Upper lobe of left lung (tissue), 5 donors: ENCODE measurements around a stretch of chr2.

GRCh38 chr2:4283867-4284124 lies 580.4 kb downstream of the DCDC2C start:
- PRO-cap, 2 experiments, result no peak in any of the 2 experiments
- RAMPAGE, long total RNA, 4 experiments, result no peak in any of the 4 experiments

- PRO-cap, 2 experiments, result no peak in any of the 2 experiments
- RAMPAGE, long total RNA, 4 experiments, result no peak in any of the 4 experiments
Measured at GRCh38 chr2:5409828-5410554, 282.2 kb upstream of the SOX11 start.

DNA sequence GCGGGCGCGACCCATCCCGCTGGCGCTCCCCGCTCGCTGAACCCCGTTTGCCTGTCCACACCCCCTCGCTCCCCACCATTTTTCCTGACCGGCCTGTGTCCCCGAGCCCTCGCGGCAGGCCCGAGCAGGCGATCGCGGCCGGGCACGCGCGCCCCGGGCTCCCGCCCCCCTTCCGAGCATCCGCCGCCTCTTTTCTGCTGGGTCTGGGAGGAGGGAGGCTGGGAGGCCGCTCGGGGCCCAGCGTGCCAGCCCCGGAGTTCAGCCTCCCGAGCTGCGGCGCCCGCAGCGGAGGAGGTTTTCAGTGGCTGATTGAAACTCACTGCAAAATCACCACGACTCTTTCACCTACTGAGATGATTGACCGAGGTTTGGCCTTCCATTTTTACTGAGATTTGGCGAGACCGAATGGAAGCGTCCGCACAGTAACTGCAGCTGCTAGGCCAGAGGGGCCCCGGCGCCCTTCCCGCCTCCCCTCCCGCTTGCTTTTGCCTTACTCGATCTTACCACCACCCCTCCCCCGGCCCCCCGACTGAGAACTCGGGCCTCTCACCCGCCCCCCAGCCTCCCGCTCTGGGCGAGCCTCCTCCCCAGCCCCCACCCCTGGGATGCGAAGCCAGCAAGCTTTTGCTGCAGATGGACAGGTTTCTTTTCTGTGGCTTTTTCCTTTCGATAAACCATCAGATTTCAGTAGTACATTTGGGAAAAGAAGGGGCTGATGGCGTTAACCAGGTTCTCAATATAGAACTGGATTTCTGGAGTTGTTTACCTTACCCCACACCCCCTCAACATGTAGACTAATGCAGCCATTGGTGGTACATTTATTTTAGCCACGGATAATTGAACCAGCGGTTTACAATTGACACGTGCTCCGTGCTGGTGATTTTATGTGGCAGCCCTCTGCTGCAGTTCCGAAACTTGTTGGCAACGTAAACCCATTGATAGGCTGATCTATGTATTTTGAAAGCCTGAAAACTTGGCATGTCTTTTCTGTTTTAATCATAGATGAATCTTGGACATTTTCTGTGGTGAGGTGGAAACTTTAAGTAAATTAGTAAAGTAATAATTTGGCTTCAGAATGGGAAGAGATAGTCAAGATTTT lies 5.1 kb downstream of the SOX11 start:
- PRO-cap, 2 experiments, result no peak in any of the 2 experiments
- RAMPAGE, long total RNA, 4 experiments, result no peak in any of the 4 experiments

DNA sequence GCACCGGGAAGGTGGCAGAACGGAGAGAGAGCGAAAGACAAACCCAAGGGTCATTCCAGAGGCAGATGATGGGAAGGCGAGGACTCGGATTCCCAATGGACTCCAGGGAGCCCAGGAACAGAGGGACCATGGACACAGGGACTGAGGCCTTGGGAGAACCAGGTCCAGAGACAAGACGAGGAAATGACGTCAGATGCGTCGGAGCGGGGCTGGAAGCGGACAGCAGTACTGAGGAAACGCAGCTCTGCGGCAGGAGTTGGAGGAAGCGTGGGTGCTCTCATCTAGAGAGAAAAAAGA lies 44.9 kb downstream of the CMPK2 start:
- PRO-cap, 2 experiments, result no peak in any of the 2 experiments
- RAMPAGE, long total RNA, 4 experiments, result no peak in any of the 4 experiments

- PRO-cap, 2 experiments, result peak in 1 of 2 experiments; most common plus-strand start chr2:6863918 (in 1)
- RAMPAGE, long total RNA, 4 experiments, result no peak in any of the 4 experiments
Measured at GRCh38 chr2:6863566-6864218, 2.0 kb downstream of the CMPK2 start.

GRCh38 chr2:6992106-6992503 lies 74.9 kb downstream of the RNF144A start:
- PRO-cap, 2 experiments, result no peak in any of the 2 experiments
- RAMPAGE, long total RNA, 4 experiments, result no peak in any of the 4 experiments

DNA sequence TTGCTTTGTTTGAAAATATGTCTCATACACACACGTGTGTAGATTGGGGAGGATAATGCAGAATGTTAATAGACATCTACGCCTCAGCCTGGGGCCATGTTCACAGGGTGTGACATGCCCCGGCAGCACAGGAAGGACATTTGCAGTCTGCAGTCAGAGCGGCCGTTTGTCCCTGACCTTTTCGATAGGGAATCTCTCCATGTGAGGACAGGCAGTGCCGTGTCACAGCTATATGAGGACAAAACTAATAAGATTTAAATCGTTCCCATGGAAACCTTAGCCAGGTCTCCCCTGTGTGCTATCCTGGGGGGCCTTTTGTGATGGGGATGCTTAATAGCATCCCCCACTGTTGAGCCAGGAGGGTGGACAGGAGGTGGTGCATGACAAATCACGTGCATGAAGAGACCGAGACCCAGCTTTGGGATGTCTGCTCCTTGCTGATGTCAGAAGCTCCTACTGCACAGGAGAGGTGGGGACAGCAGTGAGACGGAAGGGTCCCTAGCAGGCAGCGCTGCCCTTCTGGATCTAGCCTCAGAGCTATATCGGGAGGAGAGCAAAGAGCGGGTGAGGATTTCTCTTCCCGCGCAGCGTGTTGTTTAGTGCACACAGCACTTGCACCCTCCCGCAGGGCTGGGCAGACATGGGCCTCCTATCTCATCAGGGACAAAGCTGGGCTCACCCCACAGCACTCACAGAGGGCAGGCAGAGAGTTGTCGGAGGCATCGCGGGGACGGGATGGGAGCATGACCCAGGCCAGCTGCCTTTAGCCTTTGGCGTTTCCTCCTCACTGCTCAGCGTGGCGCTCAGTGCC lies 100.7 kb downstream of the RNF144A start:
- PRO-cap, 2 experiments, result no peak in any of the 2 experiments
- RAMPAGE, long total RNA, 4 experiments, result start-site peak on the plus strand in 3 of 4 experiments, centred at positions 292 to 737 of the sequence, 5 to 7 reads per replicate

DNA sequence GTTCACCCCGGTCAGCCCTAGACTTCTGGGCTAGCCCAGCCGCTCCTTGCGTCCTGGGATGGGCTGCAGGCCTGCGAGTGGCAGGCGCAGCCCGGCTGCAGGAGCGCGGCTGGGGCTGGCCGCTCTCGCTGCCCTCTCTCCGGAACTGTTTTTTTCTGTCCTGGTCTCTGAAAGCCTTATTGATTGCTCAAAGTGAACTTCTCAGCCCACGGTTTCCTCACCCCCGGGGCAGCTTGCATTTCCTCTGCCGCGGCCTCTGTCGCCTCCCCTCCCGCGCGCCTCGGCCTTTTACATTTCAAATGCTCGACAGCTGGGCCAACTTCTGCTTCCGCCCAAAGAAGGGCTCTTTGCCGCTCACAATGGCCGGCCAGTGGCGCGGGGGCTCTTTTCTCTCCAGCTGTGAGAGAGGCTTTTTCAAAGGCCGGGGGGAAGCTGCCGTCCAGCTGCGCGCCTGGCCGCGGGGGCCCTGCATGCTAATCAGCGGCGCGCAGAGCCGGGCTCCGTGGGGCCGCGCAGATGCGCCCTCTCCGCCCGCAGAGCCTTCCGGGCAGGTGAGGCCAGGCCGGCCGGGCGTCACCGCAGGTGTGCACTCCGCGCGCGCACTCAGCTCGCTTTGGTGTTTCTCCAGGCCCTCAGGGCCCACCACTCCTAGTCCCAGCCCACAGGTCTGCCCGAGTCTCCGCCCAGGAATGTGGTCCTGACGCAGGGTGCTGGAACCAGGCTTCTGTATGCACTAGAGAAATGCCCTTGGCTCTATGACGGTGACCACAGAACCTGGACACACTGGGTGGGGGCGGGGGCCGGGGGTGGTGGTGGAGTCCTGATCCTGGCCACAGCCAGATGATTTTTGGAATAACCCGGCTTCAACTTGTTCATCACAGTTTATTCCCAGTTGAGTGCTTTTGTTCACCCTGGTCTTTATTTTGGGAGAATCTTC lies 514.0 kb downstream of the RNF144A start:
- PRO-cap, 2 experiments, result peak in 1 of 2 experiments; most common minus-strand start position 147 of the sequence (in 1)
- RAMPAGE, long total RNA, 4 experiments, result no peak in any of the 4 experiments

DNA sequence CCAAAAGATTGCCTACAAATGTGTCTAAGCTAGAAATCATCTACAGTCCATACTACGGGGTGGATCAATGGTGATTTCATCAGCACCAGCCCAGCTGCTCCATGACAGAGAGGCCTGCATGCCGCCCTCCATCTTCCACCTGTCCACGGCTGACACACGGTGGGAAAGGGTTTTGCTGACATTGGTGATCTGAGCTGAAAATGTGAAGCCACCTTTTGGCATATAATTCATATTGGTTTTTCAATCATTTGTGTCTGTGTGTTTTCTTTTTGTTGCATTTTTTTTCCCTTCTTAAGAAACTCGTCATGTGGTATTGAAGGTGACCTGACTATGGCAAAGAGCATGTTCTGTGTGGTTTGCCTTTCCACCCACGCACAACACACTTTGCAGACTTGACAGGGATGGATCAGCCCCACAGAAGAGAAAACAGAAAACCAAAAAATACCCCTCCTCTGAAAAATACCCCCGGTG lies 533.1 kb downstream of the RNF144A start:
- PRO-cap, 2 experiments, result no peak in any of the 2 experiments
- RAMPAGE, long total RNA, 4 experiments, result no peak in any of the 4 experiments

DNA sequence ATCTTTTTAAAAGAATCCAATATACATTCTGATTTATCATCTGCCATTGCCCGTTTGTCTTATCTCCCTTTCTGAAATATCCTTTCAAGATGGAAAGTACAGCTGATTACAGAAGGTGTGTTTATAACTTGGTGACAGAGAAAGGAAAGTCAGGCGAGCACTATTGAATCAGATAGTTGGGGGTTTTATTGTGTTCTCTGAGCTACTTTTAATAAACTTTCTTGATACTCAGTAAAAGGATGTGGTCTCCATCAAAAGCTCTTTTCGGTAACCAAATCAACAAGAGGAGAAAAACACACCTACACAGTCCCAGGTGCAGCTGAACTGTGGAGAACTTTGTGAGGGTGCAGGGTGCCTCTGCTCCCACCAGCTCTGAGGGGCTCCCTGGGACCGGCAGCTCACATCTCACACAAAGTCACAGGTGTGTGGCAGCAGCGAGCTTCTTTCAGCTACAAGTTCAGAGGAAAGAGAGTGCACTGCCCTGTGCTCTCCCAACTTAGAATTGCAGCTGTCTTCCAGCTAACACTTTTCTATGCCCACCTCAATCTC lies 650.4 kb downstream of the RNF144A start:
- PRO-cap, 2 experiments, result no peak in any of the 2 experiments
- RAMPAGE, long total RNA, 4 experiments, result no peak in any of the 4 experiments

GRCh38 chr2:8003415-8004111 lies 678.3 kb upstream of the ID2 start:
- PRO-cap, 2 experiments, result no peak in any of the 2 experiments
- RAMPAGE, long total RNA, 4 experiments, result no peak in any of the 4 experiments

GRCh38 chr2:8058801-8059101 lies 623.1 kb upstream of the ID2 start:
- PRO-cap, 2 experiments, result no peak in any of the 2 experiments
- RAMPAGE, long total RNA, 4 experiments, result no peak in any of the 4 experiments

GRCh38 chr2:8242512-8243458 lies 439.1 kb upstream of the ID2 start:
- PRO-cap, 2 experiments, result no peak in any of the 2 experiments
- RAMPAGE, long total RNA, 4 experiments, result no peak in any of the 4 experiments

DNA sequence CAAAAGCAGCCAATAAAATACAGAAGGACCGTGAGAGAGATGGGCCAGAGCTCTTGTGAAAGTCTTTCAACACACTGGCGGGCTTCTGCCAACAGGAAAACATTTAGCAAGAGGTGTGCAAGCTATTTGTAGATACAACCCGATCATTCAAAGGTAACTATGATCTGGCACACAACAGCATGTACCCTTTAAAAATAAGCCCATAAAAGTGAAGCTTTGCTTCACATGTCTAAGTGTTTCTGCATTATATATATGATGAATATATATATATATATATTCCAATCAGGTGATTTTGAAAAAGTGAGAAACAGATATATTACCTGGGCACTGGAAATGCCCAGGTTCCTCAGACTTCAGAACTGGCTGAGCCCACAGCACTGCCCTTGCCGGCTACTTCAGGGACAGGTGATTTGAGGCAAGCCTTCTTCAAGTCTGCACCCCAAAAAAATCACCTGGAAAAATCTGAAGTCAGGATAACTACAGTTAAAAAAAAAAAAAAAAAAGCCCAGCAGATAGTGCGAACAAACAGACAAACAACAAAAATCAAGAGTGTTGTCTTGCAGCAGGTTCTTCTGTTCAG lies 267.8 kb upstream of the ID2 start:
- PRO-cap, 2 experiments, result no peak in any of the 2 experiments
- RAMPAGE, long total RNA, 4 experiments, result no peak in any of the 4 experiments

GRCh38 chr2:8438585-8438890 lies 243.3 kb upstream of the ID2 start:
- PRO-cap, 2 experiments, result no peak in any of the 2 experiments
- RAMPAGE, long total RNA, 4 experiments, result no peak in any of the 4 experiments

- PRO-cap, 2 experiments, result no peak in any of the 2 experiments
- RAMPAGE, long total RNA, 4 experiments, result no peak in any of the 4 experiments
Measured at GRCh38 chr2:8525428-8526672, 156.0 kb upstream of the ID2 start.

DNA sequence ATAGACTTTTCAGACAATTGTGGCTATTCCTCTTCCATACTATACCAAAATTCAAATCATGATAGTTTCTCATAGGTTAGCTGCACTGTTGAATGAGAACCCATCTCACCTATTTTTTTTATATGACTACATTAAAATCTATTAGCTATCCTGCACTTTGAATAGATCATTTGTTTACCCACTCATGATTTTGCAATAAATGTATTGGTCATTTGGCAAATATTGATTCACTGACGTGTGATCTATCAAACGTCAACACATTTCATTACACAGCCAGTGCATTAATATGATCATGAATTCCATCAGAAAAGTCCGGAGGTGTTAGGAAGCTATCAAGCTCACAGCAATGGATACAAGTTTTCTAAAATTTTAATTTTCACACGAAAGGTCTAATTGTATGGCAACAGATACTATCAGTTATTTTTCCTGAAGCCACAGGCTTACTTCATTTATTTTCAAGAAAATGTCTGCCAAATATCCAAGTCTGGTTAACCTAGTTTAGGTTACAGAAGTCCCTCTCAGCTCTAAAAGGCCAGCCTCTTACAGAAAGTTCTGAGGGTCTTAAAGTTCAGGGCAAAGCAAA lies 128.2 kb upstream of the ID2 start:
- PRO-cap, 2 experiments, result no peak in any of the 2 experiments
- RAMPAGE, long total RNA, 4 experiments, result no peak in any of the 4 experiments

- PRO-cap, 2 experiments, result no peak in any of the 2 experiments
- RAMPAGE, long total RNA, 4 experiments, result no peak in any of the 4 experiments
Measured at GRCh38 chr2:8626920-8627573, 54.8 kb upstream of the ID2 start.

- PRO-cap, 2 experiments, result no peak in any of the 2 experiments
- RAMPAGE, long total RNA, 4 experiments, result no peak in any of the 4 experiments
Measured at GRCh38 chr2:8662585-8663074, 19.2 kb upstream of the ID2 start.

DNA sequence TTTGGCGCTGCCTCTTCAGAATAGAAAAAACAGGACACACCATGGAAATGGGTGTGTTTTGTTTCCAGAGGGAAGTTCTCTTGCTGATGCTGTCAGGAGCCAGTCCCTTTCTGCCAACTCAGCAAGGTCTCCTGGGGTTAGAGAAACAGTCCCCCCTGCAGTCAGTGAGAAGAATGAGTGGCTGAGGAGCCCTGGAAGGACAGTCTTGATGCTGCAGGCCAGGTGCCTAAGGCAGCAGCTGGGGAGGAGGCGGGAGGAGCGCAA lies 37.8 kb upstream of the ASAP2 start:
- PRO-cap, 2 experiments, result no peak in any of the 2 experiments
- RAMPAGE, long total RNA, 4 experiments, result no peak in any of the 4 experiments